ENCODE measurements around a stretch of chr4.

- RRBS = no CpG with 5 or more reads among the region's 9 CpGs
Observed at GRCh38 chr4:139762434-139763180, 97.0 kb downstream of the MGST2 start.

DNA sequence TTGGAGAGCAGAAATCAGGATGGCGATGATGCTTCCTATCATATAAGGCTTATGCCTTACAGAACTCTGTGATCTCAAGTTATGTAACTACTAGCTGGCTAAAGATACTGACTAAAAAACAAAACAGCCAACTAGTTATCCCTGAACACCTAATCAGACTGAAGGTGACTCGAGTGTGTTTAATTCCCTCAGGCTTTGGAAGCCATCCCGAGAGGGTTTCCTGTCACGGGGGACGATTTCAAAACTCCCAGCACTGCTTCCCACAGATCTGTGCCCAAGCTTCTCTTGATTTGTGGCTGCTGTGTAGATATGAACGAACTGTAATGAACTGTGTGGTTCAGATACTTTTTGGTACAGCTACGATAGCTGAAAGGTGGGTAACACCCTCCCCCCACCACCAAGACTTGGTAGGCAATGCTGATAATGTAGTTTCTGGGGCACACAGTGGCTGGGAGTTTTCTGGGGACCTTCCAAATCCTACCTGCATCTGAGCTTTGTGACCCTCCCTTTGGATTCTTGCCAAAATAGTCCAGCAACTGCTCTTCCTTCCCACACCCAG lies 148.7 kb downstream of the MGST2 start:
- RRBS = no CpG with 5 or more reads among the region's 7 CpGs

DNA sequence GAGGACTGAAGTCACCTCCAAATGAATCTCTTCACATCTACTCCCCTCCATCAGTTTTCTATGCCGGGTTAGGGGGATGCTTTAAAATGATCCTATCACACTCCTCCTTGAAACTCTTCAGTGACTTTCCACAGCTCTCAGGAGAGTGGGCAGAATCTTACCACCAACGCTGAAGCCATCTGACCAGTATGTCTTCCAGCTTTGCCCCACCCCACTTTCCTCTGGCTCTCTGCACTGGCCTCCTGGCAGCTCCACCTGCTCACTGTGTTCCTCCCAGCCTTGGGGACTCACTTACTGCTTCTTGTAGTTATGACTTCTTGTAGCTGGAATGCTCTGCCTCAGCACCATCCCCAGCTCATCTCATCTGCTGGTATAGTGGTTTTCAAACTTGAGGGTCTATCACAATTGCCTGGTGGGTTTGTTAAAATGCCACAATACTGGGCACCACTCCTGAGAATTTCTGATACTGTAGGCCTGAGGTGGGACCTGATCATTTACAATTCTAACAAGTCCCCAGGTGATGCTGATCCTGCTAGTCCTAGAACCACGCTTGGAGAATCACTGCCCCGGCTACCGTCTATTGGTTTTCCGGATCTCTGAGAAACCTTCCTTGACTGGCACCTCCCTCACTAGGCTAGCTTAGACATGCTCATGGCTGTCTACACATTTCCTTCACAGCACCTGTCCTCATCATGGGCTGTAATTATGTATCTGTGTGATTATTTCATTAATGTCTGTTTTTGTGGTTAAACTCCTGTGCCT lies 152.2 kb downstream of the MGST2 start:
- RRBS = no CpG with 5 or more reads among the region's 6 CpGs

GRCh38 chr4:139819837-139820304 lies 154.3 kb downstream of the MGST2 start:
- RRBS = no CpG with 5 or more reads among the region's 3 CpGs

DNA sequence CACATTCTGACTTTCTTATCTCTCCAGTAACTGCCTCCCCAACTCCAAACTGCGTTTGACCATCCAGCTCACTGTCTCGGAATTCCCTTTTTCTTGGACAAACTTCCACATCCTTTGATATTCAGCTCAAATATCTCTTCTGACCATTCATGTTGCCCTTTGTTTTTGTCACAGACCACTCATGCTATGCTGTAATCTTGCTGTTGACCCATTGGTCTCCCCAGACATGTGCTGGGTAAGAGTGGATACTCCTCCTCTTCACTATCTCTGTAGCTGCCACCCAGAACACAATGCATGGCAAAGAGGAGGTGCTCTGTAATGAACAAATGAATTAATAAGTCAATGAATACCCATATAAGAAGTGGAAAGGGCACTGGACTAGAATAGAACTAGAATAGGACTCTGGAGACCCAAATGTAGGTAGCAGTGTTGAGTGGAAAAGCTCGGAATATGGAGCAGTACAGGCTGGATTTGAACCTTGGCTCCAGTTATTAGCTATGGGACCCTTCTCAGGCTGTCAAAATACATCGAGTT lies 196.8 kb downstream of the MGST2 start:
- RRBS = no CpG with 5 or more reads among the region's 4 CpGs

DNA sequence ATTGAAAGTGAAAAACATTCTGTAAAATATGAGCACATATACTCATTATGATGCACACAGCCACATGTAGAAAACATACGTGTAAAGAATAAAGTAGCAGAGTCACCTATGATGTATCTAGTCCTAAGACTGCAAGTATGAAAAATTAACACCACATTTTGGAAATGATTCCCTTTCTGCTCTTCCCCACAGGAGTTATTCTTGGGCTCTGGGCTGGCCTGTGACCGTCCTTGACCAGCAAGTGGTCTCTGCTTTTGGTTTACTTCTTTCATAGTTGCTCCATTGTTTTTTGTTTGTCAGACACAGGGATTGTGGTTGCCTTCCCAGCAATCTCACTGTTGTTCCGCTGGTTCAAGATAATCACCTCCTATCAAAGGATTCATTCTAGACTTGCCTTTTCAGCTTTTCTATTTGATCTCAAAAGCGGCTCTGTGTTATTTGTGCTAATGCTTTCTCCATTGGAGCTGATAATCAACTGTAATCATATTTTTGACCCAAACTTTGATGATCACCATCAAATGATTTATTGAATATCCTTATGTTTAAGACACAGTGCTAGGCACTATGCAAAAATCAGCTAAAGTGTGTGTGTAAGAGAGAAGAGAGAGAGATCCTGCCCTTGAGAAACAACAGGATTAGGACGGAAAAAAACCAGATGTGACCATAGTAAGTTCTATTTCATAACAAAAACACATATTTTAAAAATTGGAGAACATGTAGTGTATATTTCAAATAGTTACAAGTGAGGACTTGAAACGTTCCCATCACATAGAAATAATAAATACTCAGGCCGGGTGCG lies 218.9 kb downstream of the MGST2 start:
- RRBS = no CpG with 5 or more reads among the region's 8 CpGs

DNA sequence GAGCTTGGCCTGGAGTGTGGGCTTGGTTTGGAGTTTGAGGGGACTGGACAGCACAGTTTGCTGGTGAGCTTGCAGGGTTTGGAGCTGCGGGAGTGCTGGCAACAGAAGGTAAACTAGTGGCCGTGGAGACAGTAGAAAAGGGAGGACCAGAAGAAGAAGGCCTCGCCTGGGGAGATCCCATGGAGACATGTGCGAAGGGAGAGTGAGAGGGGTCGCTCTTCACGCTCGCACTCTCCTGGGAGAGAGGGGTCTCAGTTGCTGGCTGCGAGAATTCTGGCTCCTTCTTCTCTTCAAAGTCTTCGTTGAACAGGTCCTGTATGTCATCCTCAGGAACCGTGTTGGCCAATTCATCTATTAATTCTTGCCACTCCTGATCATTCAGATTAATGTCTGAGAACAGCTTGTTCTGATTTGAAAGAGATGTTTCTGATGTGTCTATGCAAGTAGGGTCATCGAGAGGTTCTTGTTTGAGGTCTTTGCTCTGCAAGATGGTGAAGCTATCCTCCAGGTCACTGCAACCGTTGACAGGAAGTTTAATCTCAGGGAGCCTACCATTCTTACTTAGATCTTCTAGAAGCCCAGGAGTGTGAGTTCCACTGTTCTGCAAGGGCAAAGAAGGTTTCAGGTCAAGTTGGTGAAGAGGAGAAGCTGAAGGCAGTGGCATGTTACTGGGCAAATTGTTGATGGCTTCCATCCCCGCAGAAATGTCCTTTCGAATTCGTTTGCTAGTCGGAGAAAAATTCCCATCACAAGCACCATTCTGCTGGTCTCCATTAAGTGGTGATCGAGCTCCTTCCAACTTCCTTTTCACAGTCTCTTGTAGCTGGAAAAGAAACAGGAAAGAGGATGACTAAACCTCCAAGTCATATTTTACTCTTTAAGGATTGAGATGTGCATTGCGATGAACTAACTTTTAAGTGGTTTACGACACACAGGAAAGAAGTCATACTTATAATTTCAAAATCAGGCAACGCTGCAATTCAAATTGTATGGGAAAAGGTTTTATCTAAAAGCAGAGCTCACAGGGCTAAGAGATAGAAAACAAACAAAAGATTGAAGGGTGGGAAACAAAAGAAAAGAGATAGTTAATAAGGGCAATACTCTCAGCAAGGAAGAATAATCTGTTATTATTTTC lies 224.9 kb downstream of the MGST2 start:
- RRBS = no CpG with 5 or more reads among the region's 20 CpGs

- RRBS = no CpG with 5 or more reads among the region's 15 CpGs
Observed at GRCh38 chr4:139901840-139902560, 236.4 kb downstream of the MGST2 start.

DNA sequence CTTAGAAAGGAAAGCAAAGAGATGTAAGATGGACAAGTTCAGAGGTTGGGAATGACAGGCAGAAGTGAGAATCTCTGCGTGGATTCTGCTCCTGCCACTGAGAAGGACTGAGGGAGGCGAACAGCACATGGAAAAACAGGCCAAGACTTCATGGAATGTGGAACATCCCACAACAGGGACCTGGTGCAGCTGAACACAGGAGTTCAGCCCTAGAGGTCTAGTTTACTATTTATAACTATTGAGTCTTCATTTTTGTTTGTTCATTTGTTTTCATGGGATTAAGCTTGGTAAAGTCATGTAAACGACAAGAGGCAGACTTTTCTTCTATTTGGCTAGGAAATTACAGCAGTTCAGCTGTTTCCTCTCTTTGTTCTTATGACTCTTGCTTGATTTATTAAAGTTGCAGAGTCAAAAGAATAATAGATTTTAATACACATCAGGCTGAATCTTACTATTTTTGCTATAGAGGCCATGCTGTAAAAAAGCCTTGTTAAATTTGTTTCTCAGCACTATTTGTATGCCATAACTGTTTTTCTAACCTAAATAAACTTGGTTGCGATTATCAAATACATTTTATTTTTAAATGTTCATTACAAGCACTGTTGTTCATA lies 234.4 kb downstream of the MAML3 start:
- RRBS = no CpG with 5 or more reads among the region's 4 CpGs

DNA sequence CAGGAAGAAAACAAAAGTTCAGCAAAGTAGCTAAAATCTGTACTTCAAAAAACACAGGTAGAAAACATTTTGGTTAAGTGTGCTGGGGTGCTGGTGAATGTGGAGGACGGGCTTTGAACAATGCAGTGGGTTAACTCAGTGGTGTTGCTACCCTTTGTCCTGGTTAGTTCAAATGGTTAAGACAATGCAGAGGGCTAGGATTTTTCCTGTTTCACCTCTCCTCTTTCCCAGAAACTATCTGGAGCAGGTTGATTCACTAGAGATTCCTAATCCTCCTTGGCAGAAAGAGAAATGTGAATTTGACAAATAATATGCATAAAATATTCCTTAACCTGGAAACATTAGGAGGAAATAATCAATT lies 149.0 kb downstream of the MAML3 start:
- RRBS = no CpG with 5 or more reads among the region's 1 CpG

DNA sequence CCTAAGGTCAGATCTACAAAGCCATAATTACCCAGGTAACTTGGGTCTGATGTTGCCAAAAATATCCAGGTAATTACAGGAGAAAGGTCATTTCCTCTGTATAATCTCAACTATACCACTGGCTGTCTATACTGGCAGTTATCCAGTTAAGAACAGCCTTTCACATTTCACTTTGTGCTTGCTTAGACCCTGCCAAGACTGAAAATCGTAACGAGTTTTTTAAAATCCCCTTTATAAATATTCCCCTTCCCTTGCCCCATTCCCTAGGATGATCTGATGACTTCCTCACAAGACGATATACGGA lies 105.5 kb downstream of the MAML3 start:
- RRBS = no CpG with 5 or more reads among the region's 4 CpGs

DNA sequence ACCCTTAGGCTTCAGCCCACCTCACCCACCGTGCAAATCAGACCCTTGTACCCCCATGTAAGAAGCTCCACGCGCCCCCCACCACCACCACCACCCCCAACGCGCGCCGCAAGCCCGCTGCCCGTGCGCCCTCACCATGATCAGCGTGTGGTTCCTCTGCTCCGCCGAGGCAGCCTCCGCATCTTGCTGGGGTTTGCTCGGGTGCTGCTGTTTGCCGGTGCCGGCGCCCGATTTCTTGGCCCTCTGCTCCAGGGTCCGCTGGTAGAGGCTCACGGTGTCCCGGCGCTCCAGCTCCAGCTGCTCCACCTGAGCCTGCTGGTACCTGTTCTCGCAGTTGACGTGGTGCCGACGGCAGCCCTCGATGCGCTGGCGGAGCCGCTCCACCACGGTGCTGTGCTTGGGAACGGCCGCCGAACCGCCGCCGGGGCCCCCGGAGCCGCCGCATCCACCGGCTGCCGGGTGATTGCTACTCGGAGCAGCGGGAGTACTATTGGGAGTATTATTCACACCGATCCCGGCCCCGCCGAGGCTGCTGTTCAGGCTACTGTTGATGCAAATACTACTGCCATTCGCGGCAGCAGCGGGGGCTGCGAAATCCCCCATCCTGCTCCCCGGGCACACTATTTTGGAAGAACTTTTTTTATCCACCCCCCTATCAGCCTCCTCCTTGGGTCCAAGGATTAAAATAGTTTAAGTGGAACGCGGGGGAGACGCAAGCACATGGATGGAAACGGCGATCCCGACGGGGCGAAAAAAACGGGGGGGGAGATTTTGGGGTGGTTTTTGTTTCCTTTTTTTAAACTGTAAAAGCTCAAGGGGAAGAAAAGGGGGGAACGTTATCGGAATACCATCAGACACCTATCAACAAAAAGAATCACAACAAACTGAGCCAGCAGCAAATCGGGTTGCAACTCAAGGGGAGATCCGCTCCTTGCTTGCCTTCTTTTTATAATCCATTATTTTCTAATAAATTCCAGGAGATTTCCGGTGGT lies 963 bp downstream of the MAML3 start:
- RRBS = under 1% methylated on average over 14 of the region's 68 CpGs

- RRBS = no CpG with 5 or more reads among the region's 7 CpGs
Observed at GRCh38 chr4:140162933-140163566, 9.1 kb upstream of the MAML3 start.

GRCh38 chr4:140673541-140674105 lies 82.6 kb downstream of the TBC1D9 start:
- RRBS = no CpG with 5 or more reads among the region's 6 CpGs

DNA sequence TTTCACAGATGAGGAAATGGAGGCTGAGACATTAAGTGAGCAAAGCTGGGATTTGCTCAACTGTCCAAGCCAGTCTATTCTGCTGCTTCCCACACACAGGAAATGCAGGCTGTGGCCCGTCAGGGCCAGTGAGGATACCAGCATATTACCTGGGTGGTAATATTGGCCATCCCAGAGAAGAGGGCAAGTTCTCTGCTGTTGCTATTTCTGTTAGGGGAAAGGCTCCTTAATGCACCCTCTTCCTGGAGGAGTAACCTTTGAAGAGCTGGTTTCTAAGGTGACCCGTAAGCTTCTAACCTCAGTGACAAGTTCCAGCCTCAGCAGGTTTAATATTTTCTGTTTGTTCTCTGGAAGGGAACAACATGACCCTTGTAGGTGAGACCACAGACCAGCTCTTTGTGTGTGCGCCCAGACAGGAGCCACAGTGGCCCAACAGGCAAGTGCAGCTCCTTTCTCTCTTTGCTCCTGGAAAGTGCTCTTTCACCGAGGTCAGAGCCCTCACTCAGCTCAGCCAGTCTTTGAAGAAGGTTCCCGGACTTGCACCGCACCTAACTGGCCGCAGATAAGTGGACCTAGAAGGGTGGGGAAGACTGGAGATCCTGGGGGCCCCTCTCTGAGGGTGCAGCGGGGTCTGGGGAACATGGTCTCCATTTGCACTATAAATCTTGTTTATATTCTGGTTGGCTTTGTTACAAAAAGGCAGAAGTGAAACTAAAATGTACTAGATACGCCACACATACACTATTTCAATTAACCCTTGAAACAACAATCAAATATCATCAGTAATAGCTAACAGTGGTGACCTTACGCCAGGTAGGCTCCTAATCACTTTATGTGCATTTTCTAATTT lies 35.5 kb downstream of the TBC1D9 start:
- RRBS = no CpG with 5 or more reads among the region's 10 CpGs

- RRBS = no CpG with 5 or more reads among the region's 11 CpGs
Observed at GRCh38 chr4:140866398-140867612, 110.6 kb upstream of the TBC1D9 start.

GRCh38 chr4:140982455-140982874 lies 150.8 kb downstream of the RNF150 start:
- RRBS = no CpG with 5 or more reads among the region's 2 CpGs

DNA sequence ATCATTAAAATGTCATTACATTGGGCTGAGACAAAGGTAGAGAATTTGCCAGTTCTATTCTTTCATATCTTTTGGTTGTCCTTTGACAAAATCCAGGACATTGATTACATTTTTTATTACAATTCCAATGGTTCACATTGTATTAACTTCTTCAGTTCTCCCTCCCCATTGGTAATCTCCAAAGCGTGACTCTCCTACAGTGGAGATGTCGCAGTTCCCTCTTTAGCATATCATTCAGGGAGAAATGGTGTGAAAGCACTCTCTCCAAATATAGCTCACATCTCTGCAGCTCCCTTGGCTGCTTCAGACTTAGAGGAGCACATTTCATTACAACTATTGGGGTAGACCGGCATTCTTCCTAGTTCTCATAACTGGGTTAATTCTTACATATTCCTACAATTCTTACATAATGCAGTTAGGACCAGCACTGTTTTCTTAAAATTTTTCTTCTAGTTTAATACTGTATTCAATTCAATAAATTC lies 25.4 kb downstream of the RNF150 start:
- RRBS = no CpG with 5 or more reads among the region's 3 CpGs

DNA sequence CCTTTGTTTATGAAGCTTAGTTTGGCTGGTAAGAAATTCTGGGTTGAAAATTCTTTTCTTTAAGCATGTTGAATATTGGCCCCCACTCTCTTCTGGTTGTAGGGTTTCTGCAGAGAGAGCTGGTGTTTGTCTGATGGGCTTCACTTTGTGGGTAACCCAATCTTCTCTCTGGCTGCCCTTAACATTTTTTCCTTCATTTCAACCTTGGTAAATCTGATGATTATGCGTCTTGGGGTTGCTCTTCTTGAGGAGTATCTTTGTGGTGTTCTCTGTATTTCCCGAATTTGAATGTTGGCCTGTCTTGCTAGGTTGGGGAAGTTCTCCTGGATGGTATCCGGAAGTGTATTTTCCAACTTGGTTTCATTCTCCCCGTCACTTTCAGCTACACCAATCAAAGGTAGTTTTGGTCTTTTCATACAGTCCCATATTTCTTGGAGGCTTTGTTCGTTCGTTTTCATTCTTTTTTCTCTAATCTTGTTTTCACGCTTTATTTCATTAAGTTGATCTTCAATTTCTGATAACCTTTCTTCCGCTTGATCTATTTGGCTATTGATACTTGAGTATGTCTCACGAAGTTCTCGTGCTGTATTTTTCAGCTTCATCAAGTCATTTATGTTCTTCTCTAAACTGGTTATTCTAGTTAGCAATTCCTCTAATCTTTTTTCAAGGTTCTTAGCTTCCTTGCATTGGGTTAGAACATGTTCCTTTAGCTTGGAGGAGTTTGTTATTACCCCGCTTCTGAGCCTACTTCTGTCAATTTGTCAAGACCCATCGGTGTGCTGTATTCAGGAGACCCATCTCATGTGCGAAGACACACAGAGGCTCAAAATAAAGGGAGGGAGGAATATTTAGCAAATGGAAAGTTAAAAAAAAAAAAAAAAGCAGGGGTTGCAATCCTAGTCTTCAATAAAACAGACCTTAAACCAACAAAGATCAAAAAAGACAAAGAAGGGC lies 20.5 kb downstream of the RNF150 start:
- RRBS = no CpG with 5 or more reads among the region's 13 CpGs

GRCh38 chr4:141332374-141333424 lies 112.0 kb downstream of the ZNF330 start:
- RRBS = no CpG with 5 or more reads among the region's 58 CpGs

Data from cardiac fibroblast (primary cell).